Measurements from ENCODE around the genes OPTC and LAX1.

DNA sequence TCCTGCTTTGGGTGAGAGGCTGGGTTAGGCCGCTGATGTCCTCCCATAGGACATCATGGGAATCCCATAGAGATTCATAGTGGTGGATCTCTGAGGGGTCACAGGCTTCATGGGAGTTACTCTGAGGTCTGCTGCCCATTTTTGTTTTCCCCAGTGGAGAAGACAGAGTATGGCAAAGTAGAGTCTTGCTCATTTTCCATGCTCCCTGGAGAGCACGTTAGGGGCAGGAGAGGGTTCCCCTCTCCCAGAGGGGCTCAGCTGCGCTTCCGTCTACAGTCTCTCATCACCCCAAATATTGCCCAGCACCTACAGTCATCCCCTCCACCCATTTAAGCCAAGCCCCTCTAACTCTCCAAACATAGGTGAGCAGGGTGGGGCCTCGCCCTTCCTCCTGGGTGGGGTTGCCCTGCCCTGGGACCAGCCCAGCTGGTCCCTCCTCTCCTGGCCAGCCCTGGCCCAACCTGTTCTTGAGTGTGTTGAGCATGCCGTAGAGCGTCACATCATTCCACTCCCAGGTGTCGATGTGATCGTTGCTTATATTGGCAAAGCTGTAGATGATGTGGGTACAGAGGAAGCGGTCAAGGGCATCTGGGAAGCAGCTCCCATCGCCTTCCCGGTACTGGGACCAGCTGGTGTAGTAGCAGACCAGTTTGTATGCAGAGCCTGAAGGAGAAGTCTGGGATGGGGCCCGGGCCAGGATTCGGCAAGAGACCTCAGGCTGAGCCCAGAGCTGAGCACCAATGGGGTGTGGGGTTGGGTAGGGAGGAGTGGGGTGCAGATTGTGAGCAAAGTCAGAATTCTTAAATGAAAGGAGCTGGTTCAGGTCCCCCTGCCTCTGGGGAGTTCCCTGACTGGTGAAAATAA, 1.5 kb downstream of the CHI3L1 start:
- PRO-cap, result no peak

DNA sequence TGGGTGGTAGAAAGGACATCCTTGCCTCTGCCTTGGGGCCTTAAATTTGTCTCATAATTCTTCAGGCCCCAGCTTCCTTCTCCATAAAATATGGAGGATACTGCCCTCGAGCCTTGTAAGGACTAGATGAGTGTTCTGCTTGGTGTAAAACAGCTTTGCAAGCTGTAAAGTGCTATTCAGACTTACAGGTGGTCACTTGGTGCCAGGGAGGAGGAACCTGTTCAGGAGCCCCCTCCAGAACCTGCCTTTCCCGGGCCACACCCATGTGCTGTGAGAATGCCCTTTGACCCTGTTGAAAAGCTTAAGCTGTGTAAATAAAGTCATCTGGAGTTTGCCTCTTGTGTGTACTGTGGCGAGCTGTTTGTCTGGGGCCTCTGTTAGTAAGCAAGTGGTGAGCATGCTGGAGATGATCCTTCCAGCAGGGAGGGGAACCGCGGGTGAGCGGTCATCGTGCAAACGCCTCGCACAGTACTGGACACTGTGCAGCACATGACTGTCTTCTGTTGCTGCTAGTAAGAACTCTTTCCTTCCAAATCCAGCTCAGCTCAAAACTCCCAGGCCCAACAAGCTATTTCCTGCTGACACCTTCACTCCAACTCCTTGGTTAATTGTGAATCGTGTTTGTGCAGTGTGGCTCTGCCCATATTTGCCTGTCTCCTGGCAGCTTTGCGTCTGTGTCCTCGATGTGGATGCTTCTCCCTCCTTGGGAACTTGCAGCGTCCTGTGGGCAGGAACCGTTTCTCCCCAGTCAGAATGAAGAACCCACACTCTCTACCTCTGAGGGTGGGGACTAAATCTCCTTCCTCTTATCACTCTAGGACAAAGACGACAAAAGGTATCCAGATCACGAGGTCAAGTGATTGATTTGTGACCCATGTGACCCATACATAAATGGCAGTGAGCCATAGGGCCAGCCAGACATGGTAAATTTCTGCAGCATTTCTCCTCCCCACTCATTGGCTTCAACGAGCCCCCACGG, 14.0 kb upstream of the BTG2 start:
- PRO-cap, result no peak

DNA sequence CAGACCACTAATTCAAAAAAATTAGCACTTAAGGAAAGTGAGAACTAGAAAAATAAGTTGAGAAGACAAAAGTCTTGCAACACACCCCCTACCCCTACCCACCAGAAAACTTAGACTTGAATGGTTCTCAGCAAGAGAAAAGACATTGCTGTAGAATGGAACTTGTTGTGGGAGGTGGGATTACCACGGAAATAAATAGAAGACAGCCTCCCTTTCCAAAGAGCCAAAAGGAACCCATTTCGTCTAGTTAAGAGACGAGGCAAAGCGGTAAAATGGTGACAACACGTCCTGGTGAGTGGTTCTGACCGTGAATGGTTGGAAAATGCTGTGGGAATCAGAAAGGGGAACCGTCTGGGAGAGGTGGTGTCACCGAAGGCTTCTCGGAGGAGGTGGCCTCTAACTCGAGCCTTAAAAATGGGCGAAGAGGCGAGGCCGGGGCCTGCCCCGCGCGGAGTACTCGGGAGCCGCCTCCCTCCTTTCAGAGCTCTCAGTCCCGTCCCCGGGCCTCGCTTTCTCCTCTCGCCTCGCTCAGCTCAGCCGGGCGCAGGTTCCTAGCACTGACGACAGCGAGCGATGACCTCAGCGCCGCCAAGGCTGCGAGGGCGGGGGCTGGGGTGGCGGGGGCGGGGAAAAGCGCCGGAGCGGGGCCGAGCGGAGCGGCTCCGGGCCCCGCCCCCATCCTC, 427 bp upstream of the BTG2 start:
- PRO-cap, result bidirectional peak, plus-strand start outside the sequence, minus-strand start at position 530 of the sequence

DNA sequence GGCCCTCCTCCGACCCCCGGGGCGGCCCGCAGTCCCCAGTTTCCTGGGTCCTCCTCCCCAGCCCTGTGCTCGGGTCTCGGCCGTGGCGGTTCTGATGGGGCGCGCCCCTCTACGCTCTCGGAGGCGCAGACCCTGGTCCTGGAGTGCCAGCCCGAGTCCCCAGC, 427 bp downstream of the BTG2 start:
- PRO-cap, result no peak

- PRO-cap, result no peak
These were observed 2.5 kb upstream of the FMOD start for GRCh38 chr1:203353457-203353828.

- PRO-cap, result bidirectional peak, plus-strand start at chr1:203407567, minus-strand start at chr1:203407441
These were observed 56.5 kb upstream of the FMOD start for GRCh38 chr1:203407291-203407861.

- PRO-cap, result no peak
These were observed at the start of gene OPTC for GRCh38 chr1:203493913-203494288. OPTC (plus strand) TSS chr1:203494153.

- PRO-cap, result no peak
These were observed 29.1 kb upstream of the ATP2B4 start for GRCh38 chr1:203597258-203598135.

DNA sequence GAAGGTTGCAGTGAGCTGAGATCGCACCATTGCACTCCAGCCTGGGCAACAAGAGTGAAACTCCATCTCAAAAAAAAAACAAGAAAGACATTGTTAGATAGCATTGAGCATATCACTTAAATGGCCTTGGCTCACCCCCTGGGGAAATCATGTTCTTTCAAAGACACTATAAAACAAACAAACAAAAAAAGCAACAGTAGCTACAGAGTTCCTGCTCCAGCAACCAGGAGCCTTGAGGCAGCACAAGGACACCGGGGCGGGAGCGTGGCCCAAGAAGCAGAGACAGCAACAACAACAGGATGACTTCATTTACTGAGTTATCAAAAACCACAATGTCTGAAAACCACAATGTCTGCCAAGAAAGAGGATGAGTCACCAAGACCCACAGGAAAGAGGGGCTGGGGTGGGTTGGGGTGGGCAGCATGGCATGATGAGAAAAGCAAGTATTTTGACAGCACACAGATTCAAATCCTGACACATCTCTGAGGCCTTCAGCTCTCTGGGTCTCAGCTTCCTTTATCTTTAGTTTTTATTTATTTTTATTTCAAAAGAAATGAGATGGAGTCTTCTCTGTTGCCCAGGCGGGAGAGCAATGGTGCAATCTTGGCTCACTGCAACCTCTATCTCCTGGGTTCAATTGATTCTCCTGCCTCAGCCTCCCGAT, 19.4 kb upstream of the ATP2B4 start:
- PRO-cap, result no peak

GRCh38 chr1:203658126-203658483, 31.5 kb downstream of the ATP2B4 start:
- PRO-cap, result no peak

DNA sequence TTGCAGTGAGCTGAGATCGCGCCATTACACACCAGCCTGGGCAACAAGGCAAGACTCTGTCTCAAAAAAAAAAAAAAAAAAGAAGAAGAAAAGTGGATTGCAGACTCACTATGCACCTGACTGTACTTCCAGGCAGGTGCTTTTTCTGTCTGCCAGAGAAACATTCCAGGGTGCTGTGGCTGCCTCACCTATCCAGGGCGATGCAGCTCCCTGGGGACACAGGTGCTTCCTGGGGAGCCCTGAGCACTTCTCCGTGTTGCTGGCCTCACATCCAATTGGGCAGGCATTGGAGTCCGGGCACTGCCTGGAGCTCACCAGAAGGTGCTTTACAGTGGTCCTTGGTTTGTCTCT, 35.5 kb upstream of the LAX1 start:
- PRO-cap, result no peak

DNA sequence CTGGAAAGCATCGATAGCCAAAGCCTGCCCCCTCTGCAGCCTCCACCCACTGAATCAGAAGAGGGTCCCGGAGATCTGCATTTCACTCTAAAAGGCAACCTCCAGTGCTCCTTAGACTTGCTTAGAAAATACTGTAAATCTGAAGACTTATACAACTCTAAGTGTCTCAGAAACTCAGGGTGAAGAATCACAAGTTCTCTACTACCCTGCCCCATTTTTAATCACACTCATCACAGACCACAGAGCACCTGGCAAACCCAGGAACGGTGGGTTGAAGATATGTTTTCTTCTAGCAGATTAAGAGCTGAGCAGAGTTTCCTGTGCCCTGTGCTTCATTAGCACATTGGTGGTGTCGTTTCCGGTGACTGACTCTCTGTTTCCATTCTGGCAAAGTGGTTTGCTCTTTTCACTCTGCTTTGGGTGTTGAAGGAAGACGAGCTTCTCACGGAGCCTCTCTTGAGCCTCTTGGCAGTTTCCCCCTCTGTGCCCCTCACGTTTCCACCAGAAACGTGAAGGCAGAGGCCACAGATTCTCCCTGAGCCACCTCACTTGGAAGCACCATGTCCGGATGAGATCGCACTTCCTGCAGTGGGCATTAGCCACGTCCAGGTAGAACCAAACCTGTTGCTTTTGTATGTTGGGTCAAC, at the start of gene LAX1:
Gene LAX1, plus strand, starts transcription at position 409 of the 647 bp plus-strand sequence.
- PRO-cap, result unidirectional peak, plus-strand start at position 409 of the sequence

DNA sequence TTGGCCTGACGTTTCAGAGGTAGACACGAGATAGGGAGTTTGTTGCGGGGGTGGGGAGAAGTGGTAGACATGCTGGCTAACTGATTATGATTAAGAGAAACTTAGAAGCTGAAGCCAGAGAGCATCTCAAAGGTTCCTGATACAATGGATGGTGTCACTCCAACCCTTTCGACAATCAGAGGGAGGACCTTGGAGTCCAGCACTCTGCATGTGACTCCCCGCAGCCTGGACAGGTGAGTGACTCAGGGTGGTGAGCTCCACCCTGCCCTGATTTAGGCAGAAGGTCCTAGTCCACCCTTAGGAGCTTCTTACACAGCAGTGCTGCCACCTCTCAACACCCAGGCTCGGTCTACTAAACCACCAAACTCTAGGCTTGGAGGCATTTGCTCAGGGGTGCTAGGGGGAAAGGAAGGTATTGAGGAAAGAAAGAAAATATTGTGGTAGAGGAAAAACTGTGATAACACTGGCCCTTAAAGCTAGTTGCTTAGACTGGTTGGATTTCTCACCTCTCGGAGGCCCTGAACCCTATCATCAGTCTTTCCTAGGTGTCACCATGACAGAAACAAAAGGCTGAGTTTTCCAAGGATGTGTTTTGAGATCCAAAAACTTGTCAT, 546 bp downstream of the LAX1 start:
- PRO-cap, result no peak

DNA sequence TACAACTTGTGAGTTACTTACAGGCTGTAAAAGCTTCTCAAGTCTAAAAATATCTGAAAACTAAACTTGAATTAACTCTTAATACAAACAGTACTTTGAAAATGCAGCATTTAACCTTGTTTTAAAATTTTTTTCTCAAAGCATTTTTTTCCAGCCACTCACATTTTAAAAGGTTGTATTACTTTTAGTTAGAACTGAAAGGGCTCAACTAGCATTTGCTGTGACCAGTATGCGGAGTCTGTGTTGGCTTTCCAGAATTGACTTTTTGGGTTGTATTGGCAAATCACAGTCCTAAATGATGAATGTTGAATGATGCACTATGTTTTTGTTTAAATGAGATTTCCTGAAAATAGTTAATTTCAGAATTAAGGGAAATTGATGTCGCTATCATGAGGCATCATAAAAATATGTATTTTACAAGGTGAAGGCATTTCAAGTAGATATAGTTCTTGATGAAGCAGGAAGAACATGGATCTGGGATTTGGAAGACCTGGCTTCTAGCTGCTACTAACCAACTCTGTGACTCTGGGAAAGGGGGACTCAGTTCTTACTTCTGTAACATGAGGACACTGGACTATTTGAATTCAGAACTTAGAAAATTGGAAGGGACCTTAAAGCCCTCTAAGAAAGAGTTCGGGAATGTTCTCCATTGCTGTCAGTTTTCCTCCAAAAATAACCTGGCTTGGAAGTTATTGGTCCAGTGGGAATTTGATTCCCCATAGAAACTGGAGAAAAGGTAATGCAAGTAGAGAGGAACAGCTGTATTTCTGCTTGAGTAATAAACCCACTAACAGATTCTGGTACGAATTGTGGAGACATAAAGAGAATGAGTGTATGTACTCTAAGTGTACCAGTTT, 1.5 kb downstream of the ZBED6 start:
- PRO-cap, result no peak

DNA sequence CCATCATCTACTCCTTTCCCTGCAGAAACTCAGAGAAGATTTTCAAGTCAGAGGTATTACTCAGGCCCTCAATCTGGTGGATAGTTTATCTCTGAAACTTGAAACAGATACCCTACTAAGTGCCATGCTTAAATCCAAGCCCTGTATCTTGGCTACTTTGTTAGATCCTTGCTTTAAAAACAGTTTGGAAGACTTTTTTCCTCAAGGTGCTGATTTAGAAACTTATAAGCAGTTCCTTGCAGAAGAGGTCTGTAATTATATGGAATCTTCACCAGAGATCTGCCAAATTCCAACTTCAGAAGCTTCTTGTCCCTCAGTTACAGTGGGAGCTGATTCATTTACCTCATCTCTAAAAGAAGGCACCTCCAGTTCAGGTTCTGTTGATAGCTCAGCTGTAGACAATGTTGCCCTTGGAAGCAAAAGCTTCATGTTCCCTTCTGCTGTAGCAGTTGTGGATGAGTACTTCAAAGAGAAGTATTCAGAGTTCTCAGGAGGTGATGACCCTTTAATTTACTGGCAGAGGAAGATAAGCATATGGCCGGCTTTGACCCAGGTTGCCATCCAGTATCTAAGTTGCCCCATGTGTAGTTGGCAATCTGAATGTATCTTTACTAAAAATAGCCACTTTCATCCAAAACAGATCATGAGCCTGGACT, 4.4 kb downstream of the ZBED6 start:
- PRO-cap, result no peak

GRCh38 chr1:204081782-204082405, 9.0 kb downstream of the SOX13 start:
- PRO-cap, result no peak

- PRO-cap, result no peak
These were observed 31.5 kb downstream of the SOX13 start for GRCh38 chr1:204103973-204105205.

GRCh38 chr1:204149458-204150233, 2.2 kb downstream of the ETNK2 start:
- PRO-cap, result no peak

GRCh38 chr1:204152438-204153004, 677 bp upstream of the ETNK2 start:
- PRO-cap, result no peak

- PRO-cap, result no peak
These were observed 2.1 kb downstream of the KISS1 start for GRCh38 chr1:204194064-204194631.